Sciatic nerve (tissue), 1 donor: ENCODE measurements around a stretch of chr1.

DNA sequence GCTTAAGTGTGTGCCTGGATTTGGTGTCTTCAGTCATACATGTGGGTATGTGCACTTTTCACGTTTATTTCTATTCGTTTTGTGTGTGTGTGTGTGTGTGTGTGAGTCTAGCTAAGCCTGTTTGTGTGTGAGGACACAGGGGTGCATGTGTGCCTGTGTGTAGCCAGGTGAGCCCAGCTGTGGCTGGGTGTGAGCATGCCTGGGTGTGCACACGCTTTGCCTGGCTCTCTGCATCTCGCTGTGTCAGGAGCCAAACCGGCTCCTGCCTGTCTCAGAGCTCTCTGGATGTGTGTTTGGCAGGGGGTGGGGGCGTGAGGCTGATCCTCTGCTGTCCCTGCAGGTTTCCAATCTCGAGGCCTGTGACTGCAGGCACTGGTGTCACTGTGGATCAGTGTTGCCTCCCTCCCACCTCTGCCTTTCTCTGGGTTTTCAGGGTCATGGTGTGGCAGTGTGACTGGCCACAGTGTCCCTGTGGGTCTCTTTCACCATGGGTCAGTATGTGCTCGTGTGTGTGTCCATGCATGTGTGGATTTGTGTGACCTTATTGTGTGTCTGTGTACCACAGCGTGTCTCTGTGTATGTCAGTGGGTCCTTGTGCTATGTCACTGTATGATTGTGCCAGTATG lies 43.7 kb downstream of the AHDC1 start:
- PRO-cap, result no peak

DNA sequence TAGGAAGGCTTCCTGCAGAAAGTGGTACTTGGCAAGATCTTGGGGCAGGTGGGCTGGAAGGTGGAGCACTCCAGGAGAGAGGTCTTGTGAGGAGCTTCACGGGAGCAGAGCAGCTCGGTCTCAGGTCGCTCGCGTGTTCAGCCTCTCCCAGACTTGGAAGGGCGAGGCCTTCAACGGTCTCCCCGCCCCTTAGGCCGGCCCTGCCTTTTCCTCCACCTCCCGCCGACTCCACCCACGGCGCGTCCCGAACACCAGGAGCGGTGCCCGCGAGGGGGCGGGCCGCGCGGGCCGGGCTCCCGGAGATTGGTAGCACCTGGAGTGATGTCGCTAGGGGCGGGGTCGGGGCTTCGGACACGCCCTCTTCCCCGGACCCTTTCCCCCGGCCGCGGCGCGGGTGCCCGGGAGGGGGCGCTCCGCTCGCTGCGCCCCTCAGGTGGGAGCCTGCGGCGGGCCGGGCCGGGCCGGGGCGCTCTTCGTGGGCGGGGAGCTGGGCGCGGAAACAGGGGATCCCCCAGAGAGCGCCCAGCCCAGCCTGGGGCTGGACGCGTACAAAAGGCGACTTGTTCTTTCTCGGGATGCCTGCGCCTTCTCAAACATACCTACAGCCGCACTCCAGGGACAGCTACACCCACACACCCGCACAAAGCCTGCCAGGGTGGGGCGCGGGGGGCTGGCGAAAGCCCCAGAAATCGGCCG lies 35.5 kb downstream of the AHDC1 start:
- PRO-cap, result bidirectional peak, plus-strand start at position 382 of the sequence, minus-strand start at position 139 of the sequence

GRCh38 chr1:27575485-27576478 lies 28.2 kb downstream of the AHDC1 start:
- PRO-cap, result bidirectional peak, plus-strand start at chr1:27575628, minus-strand start at chr1:27575571; bidirectional peak, plus-strand start at chr1:27575966, minus-strand start at chr1:27575864

DNA sequence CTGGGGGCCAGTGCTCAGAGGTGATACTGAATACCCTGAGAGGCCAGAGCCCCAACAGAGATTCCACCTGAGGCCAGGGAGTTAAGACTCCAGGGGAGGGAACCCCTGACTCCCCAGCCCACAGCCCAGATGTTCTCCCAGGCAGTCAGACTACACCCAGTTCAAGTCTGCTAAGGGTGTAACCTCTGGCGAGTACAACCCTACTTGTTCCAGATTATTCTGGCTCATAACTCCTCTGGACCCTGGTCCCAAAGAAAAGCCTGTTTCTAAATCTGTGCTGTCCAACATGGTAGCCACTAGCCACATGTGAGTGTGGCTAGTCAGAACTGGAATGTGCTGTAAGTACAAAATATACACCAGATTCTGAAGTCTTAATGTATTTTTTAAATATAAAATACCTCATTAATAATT lies 26.1 kb downstream of the AHDC1 start:
- PRO-cap, result no peak

- PRO-cap, result no peak
These were observed 15.8 kb downstream of the AHDC1 start for GRCh38 chr1:27587897-27588846.

- PRO-cap, result bidirectional peak, plus-strand start at chr1:27635745, minus-strand start at chr1:27635516
These were observed 548 bp upstream of the FGR start for GRCh38 chr1:27635437-27636028.

GRCh38 chr1:27724728-27725422 lies 886 bp upstream of the FAM76A start:
- PRO-cap, result no peak

DNA sequence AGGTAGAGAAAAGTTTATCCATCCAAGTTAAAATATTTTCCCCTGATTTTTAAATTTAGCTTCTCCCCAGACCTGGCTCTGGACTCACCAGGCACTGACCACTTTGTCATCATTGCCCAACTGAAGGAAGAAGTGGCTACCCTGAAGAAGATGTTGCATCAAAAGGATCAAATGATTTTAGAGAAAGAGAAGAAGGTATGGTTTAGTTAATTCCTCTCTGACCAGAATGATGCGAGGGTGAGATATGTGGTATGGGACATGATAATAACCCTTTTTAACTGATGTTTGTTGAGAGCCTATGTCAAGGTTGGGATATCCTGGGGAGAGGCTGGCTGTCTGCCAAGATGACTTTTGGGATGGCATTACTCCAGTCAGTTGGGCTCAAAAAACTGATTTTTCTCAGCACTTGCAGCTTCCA lies 17.9 kb upstream of the STX12 start:
- PRO-cap, result no peak

GRCh38 chr1:27790184-27790619 lies 17.2 kb downstream of the STX12 start:
- PRO-cap, result unidirectional peak, minus-strand start at chr1:27790363

DNA sequence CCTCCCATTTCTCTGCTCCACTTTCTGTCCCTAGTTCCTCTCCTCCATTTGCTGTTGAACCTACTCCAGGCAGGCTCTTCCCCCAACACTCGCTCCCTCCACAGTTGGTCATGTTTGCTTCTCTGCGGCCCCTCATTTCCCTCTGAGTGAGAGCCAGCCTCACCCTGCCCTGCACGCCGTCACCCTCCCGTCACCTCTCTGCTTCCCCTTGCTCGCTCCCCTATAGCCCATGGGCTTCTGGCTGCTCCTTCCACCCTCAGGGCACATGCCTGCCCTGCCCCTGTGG lies 13.4 kb upstream of the THEMIS2 start:
- PRO-cap, result unidirectional peak, minus-strand start at position 144 of the sequence; unidirectional peak, minus-strand start at position 200 of the sequence

GRCh38 chr1:27859807-27860224 lies 12.5 kb upstream of the THEMIS2 start:
- PRO-cap, result no peak

DNA sequence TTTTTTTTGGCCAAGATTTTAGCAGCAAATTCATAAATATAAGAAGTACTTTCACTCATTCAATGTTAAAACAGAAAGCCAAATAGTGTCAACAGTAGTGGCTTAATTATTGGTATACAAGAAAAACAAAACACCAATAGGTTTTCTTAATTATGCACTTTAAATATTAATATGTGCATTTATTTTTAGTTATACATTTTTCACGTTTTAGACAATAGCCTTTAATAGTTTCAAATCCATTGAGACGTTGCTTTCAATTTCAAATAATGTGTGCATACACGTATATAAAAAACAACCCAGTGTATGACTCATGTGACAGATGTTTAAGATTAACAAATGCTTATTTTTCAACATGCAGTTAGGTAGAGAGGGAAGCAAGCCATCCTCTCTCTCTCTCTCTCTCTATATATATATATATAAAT lies 24.4 kb downstream of the EYA3 start:
- PRO-cap, result no peak

GRCh38 chr1:28087588-28088064 lies 784 bp downstream of the EYA3 start:
- PRO-cap, result no peak

GRCh38 chr1:28172292-28173120 lies 4.0 kb downstream of the PTAFR start:
- PRO-cap, result no peak

GRCh38 chr1:28296515-28297439 lies 32.1 kb upstream of the MED18 start:
- PRO-cap, result no peak

- PRO-cap, result no peak
These were observed 14.4 kb downstream of the RCC1 start for GRCh38 chr1:28520206-28520693.

DNA sequence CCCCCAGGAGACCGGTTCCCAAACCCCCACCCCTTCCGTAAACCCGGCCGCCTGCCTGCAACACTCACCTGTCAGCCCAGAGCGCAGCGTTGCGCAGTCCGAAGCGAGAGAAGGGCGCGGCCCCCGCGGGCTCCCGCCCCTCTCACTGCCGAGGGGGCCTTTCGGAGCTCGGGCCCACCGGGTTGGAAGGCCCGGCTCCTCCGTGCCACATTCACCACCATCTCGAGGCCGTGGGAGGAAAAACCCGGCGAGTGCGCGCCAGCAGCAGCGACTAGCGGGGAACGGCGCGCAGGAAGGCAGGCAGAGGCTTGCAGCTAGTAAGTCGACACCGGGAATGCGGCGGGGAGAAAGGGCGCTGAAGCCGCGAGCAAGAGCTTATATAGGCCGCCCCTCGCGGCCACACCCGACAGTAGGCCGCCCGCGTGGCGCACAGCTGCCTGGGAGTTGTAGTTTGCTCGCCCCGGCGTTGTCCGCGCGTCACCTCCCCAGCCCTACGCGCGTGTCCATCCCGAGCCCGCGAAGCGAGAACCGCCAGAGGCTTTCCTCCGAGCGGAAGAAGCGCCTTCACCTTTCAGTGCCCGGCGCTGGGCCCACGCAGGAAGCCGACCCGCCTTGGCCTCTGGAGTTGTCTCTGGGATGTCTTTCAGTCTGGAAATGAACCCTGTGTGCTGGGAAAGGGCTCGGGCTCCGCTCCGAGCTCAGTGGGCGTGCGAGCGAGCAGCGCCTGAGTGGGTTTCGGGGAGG lies 10.4 kb upstream of the RAB42 start:
- PRO-cap, result bidirectional peak, plus-strand start at position 574 of the sequence, minus-strand start at position 351 of the sequence

DNA sequence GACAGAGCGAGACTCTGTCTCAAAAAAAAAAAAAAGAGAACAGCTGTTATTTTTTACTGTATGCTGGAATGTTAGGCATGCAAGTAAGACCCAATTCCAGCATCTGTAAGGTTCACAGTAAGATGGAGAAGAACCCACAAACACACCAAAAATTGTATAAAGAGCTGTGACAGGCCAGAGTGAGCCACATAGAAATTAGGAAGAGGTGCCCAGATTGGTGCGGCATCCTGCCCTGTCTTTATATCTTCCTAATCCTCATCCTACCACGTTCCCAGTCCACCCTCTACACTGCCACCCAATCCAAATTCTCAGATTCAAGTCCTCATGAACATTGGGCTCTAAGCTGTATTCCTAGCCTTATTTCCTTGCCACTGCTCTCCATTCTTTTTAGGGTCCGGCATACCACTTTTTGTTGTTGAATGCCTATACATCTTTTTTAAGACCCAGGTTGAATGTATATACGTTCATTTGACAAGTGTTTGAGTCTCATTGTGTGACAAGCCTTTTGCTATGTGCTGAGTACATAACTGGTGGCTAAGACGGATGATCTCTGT lies 1.2 kb upstream of the TAF12 start:
- PRO-cap, result no peak

- PRO-cap, result no peak
These were observed 12.7 kb upstream of the GMEB1 start for GRCh38 chr1:28655900-28656269.

DNA sequence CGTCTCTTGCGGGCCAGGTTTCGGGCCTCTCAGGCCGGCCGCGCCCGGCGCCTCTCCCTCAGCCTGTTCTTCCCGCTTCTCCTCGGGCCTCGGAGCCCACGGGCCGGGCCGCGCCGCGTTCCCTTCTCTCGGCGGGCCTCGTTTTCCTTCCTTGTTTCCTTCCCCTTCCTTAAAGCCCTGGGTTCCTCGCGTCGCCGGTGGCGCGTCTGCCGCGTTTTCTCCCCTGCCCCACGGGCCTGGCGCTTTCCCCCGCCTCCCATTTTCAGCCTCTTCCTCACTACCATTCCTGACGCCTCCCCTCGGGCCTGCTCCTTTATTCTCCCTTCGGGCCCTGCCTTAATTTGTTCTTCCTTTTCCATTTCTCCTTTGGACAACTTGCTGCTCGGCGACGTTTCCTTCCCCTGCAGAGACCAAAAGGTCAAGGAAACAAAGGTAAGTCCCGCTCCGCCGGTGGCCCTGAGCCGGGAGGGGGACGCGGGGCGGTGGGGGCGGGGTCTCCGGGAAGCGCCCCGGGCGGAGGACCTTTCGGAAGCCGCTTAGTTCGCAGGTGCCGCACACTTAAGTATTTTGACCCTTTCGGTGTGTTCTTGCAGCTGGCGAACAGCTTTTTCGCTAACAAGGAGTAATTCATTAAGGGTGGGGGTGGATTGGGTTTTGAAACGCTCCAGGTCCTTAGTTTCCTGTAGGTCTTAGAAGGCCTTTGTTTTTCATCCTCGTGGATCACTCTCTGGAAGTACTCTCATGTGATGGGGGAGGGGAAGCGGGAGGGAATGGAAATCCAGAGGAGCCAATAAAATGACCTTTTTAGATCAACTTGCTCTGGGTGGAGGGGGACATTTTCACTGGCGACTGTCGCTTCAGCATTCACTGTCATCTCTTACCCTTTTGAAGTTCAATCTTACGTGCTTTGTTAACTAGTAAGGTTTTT lies 775 bp downstream of the YTHDF2 start:
- PRO-cap, result bidirectional peak, plus-strand start at position 502 of the sequence, minus-strand start at position 412 of the sequence